Measurements from ENCODE around the genes RNF220 and KIF2C.

- PRO-cap, result no peak
Measured at GRCh38 chr1:44261419-44262296, 48.4 kb downstream of the DMAP1 start.

GRCh38 chr1:44267790-44268174 lies 54.5 kb downstream of the DMAP1 start:
- PRO-cap, result no peak

DNA sequence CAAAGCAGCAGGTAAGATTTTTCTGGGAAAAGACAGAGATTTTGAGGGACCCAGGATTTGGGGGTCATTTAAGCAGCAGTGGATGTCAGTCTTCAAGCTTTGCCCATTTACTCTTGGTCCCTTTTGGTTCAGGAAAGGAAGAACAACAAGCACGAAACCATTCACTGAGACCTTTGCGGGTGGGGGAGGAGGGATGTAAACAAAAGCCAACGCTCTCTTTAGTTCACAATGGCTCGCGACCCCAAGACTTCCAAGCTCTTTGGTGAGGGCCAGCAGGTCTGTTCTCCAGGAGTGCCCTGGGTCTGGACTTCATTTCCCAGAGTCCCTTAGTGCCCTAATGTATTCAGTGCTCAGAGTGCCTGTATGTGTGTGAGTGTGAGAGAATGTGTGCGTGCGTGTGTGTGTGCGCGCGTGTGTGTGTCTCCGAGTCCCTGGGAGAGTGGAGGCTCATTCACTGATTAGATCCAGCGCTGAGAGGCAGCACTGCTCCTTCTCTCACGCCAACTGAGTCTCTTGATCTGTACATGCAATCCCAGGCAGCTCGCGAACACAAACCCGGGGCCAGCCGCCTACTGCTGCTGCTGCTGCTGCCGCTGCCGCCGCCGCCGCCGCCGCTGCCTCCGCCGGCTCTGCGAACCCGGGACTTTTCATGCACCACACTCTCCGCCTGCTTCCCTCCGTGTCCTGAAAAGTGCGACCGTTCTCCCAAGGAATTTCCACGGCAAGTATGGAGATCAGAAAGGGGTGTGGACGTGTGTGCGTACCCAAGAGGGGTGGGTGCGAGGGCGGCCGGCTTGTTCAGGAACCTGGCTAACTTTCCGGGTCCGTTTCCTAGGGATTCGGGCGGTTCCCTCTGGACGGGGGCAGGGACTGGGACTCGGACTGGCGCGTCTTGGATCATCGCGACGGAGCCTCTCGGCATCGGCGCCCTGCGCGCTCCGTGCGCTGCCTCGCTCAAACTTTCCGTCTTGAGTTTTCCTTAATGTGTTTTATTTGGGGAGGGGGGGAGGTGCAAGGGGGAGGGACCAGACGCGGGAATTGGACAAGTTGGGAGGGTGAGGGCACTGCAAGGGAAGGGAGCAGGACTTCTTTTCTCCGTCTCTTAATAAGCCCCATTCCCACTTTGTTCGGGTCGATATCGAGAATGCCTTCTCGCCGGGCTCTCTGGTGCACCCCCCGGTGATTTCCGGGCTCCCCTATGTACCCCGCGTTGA lies at the start of gene RNF220:
RNF220 (plus strand) TSS at position 450 of the 1,214 bp plus-strand sequence.
- PRO-cap, result bidirectional peak, plus-strand start at position 450 of the sequence, minus-strand start at position 261 of the sequence

DNA sequence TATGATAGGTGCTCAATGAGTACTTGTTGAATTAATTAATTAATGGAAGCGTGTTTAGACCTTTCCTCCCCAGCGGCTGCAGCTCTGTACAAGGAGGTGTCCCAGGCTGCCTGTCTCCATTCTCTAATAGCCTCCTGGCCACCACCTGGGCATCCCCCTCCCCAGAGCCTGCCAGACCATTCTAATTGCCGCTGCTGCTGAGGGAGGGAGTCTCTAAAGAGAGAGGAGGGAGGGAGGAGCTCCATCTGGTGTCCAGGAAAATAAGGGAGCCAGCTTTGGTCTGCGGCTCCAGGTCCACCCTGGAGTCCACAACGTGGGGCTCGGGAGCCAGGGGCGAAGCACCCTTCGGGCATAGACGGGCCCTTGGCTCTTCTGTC lies 95.5 kb downstream of the RNF220 start:
- PRO-cap, result bidirectional peak, plus-strand start at position 291 of the sequence, minus-strand start at position 125 of the sequence

- PRO-cap, result unidirectional peak, plus-strand start at chr1:44542738
Measured at GRCh38 chr1:44542652-44542882, 131.7 kb downstream of the TMEM53 start.

DNA sequence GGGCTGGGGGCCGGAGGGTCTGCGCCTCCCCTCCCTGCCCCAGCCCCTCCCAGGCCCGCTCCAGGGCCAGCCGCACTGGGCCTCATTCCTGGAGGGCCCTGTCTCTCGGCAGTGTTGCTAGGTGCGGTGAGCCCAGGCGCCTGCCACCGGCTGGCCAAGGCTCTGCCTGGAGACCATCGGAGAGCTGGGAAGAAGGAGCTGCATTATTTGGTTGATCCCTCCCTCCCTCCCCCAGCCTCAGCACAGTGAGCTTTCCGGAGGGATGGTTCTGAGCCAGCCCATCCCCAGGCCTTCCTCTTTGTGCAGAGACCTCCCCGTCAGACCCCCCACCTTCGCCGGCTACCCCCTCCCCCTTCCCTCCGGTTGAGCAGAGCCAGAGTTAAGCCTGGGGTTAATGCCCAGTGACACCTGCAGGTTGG lies 131.4 kb downstream of the TMEM53 start:
- PRO-cap, result no peak

- PRO-cap, result no peak
Measured at GRCh38 chr1:44545958-44546429, 128.3 kb downstream of the TMEM53 start.

- PRO-cap, result no peak
Measured at GRCh38 chr1:44643962-44644572, 30.2 kb downstream of the TMEM53 start.

GRCh38 chr1:44649188-44650044 lies 24.9 kb downstream of the TMEM53 start:
- PRO-cap, result no peak

GRCh38 chr1:44681815-44682492 lies 7.4 kb downstream of the ARMH1 start:
- PRO-cap, result unidirectional peak, minus-strand start at chr1:44681983

- PRO-cap, result no peak
Measured at GRCh38 chr1:44696696-44697147, 22.2 kb downstream of the ARMH1 start.

DNA sequence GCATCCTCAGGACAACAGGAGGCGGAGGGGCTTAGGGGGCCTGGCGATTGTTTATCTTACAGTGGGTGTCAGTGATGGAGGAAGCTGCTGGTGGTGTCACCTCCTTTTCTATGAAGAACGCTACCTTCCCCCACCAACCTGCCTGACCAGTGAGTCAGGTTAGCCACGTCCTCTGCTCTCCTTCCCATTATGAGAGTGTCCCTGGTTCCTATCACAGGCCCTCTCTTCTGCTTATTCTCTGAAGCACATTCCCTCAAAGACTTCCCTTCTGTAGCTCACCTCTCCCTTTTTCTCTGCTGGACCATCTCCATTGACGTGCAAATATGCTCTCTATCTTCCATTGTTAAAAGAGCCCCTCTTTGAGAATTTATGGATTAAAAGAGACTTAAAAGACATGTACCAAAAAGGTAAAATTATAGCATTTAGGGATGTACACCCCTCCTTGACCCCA lies 31.0 kb upstream of the KIF2C start:
- PRO-cap, result no peak

- PRO-cap, result bidirectional peak, plus-strand start at chr1:44739862, minus-strand start at chr1:44739634
Measured at GRCh38 chr1:44739327-44740612, at the start of gene KIF2C. Gene KIF2C (plus strand): TSS chr1:44739837.

- PRO-cap, result no peak
Measured at GRCh38 chr1:44791469-44791760, 3.4 kb upstream of the BEST4 start.

GRCh38 chr1:44803434-44804366 lies 3.5 kb downstream of the DYNLT4 start:
- PRO-cap, result no peak

- PRO-cap, result no peak
Measured at GRCh38 chr1:45000272-45000927, 10.7 kb downstream of the HECTD3 start.

DNA sequence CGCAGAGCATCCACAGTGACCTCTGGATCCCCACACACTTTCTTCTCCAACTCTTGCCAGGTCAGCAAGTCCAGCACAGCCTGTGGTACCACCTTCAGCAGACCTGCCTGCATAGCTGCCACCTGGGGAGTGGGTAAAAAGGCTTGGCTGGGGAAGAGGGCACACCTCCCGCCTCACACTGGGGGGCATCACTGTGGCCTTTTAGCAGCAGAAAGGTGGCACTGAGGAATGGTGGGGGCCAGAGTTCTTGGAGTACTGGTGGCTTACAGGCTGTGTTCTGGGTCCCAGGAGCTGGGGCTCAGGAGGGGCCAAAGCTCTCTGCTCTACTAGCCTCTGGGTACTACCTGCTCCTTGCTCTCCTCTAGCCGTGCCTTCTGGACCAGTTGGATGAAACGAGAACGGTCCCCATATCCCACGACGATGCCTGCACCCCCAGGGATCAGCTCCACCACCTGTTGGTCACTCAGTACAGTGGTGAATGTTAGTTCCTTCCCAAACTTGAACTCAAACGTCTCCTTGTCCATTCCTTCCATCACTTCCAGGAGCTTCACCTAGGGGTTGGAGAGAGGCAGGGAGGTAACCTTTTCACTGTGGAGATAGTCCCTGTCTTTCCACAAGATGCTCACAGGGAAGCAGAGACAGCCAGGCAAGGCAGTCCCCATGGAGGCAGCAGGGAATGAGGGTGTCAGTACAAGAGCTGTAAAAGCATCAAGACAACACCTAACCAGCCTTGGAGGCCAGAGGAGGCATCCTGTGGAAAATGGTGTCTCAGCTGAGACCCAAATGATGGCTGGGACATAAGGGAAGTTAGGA lies 6.7 kb downstream of the HECTD3 start:
- PRO-cap, result no peak

- PRO-cap, result no peak
Measured at GRCh38 chr1:45008881-45009926, 1.9 kb downstream of the HECTD3 start.

DNA sequence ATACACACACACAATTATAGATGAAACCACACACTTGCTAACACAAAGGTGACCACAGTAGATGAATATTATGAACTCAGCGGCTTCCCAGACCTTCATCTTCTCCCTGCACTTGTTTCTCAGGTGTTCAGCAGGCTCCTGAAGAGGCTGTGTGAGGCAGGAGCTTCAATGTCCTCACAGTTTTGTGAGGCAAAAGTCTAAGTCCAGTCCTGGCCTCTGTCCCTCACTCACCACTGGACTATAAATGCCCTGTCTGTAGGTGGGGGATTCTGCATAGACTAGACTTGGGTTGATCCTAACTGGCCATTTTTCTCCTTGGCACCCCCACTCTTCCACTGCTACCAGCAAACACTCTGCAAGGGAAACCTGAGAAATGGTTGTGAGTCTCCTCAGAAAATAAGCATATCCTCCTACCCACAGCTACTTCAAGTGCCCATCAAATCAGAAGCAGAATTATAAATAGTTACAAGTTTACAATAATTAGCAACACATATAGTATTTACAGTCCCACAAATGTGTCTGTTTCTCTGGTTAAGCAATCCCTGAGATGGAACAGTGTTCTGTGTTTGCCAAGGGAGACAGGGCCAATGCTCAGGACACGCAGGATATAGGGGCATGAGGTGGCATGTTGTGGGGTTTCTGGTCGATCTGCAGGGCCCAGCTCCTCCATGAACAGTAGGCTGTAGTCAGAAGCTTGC lies 5.7 kb downstream of the UROD start:
- PRO-cap, result no peak

DNA sequence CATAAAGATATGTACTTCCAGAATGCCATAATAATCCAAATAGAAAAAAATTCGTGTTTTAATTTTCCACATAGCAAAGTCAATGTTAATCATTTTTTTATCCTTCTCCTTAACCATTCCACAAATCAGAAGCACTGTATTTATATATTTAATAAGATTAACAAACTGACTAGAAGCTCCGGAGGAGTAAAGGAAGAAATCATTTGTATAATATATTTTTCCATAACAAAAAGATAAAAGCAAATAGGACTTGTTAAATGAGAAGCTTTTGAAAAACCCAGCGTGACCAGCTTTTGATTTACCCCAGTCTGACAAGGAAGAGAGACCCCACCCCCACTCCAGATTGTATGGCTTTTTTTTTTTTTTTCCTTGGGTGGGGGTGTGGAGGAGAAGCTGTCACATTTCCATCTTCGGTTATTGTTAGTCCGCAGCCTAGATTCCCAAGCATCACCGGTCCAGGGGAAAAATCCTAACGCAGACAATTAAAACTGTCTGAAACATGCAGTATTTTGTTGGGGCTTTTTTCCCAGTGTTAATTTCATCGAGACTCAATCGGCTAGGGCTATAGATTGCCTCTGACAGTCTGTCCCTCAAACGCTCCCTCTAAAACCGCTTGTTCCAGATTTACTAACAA lies 1.5 kb downstream of the ZSWIM5 start:
- PRO-cap, result no peak

All from progenitor cell of endocrine pancreas (in vitro differentiated cells).